Gastroesophageal sphincter (tissue), 4 donors: ENCODE data around the genes VENTX, ZNF511 and PRAP1.

- PRO-cap, result no peak
- RAMPAGE, long total RNA, 4 experiments, result no peak in any of the 4 experiments
Observed at GRCh38 chr10:132593394-132593885, 55.9 kb downstream of the INPP5A start.

GRCh38 chr10:132782156-132782408, 3.9 kb downstream of the NKX6-2 start:
- PRO-cap, result no peak
- RAMPAGE, long total RNA, 4 experiments, result no peak in any of the 4 experiments

DNA sequence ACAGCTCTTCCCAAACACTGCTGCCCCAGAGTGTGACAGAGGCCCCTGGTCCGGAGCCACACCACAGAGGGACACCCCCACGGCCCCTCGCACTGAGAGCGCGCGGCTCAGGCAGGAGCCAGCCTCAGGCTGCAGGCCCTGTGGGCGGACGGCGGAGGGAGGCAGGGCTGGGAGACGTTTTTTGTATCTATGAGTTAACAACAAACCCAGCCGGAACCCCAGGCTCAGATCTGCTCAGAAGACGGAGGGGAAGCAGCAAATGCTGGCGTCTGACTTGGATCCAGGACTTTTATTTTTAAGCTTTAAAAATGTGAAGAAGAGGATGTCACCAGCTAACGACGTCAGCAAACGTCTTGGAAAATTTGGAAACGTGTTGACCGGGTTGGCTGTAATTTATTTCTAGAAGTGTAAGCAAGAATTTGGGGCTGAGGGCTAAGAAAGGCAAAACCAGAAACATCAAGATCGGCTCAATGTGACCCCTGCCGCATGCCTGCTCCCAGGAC, 18.7 kb upstream of the CFAP46 start:
- PRO-cap, result no peak
- RAMPAGE, long total RNA, 4 experiments, result no peak in any of the 4 experiments

- PRO-cap, result no peak
- RAMPAGE, long total RNA, 4 experiments, result no peak in any of the 4 experiments
Observed at GRCh38 chr10:133022565-133023096, 65.1 kb upstream of the ADGRA1 start.

DNA sequence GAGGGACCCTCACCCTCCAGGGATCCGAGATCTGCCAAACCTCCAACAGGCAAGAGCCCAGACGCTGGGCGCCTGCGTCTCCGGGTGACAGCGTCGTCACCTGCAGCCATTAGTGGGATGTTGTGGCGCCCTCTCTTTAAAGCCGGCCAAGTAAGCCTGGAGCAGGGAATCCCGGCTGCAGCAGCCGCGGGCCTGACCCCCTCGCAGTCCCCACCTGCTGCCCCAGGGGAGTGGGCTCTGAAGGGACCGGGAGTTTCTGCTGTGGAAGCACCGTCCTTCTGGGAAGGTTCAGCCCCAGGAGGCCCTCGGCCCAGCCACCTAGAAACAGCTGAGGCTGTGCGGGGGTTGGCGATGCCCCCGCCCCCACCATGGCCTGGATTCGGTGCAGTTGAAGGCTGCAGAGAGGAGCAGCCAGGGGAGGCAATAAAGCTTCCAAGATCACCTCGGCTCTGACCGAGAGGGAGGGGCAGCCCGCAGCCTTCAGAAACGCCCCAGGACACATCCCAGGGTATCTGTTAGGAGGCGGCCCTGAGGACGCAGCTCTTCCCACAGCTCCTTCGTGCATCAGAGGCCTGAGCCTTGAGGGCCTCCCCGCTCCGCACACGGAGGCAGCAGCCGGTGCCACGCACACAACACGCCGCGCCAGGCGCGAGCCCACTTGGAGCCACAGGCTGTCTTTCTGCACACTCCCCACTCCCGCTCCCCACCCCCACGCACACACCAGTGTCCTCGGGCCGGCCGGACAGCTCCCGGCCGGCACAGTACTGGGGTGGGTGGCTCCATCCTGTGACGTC, 1.5 kb downstream of the KNDC1 start:
- PRO-cap, result no peak
- RAMPAGE, long total RNA, 4 experiments, result no peak in any of the 4 experiments

GRCh38 chr10:133162581-133162820, 2.5 kb downstream of the KNDC1 start:
- PRO-cap, result no peak
- RAMPAGE, long total RNA, 4 experiments, result no peak in any of the 4 experiments

DNA sequence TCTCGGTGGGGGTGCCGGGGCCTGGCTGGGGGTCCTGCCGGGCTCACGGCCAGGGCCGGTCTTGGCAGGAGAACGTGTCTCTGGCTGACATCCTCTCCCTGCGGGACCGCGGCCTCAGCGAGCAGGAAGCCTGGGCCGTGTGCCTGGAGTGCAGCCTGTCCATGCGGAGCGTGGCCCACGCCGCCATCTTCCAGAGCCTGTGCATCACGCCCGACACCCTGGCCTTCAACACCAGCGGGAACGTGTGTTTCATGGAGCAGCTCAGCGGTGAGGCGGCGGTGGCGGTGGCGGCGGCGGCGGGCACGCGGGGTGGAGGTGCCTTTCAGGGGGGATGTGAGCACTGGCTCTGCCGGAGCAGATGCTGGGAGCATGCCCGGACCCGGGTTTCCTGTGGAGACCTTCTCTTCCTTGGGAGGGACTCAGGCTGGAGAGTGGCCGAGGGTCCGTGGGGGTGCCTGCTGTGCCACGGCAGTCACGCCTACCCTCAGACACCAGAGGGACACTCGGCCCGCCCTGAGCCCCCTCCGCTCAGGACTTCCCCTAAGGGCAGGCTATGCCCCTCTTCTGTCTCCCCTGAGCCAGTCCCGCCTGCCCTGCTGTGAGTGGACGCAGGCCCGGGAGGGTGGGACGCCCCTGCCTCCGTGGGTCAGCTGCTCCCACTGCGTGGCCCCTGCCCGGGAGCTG, 7.4 kb downstream of the KNDC1 start:
- PRO-cap, result no peak
- RAMPAGE, long total RNA, 4 experiments, result no peak in any of the 4 experiments

DNA sequence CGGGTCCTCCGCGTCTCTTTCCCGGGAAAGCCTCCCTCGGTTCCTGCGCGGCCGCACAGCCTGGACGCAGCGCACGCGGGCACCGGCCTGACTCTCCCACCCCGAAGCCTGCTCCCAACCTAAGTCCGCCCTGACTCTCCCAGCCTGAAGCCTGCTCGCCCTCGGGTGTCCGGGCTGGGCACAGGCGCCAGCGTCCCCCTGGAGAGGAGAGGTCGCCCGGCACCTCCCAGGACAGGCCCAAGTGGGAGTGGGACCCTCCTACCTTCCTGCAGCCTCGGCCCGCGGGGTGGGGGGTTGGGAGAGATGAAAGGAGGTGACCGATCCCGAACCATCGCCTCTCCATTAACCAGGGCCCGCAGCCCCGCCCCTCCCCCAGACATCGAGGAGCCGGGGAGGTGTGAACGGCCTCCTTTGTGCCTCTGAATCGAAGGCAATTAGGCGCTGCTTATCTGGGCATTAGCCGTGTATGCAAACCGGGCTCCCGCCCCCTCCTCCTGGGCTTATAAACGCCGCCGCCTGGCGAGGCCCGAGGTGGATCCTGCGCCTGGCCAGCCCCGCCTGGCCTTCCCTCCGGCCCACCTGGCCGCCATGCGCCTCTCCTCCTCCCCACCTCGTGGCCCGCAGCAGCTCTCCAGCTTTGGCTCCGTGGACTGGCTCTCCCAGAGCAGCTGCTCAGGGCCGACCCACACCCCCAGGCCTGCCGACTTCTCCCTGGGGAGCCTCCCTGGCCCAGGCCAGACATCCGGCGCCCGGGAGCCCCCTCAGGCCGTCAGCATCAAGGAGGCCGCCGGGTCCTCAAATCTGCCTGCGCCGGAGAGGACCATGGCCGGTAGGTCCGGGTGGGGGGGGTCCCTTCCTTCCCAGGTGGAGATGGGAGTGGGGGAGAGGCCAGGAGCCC, at the start of gene VENTX:
Gene VENTX, plus strand, starts transcription at position 529 of the 898 bp plus-strand sequence.
- PRO-cap, result no peak
- RAMPAGE, long total RNA, 4 experiments, result no peak in any of the 4 experiments

- PRO-cap, result no peak
- RAMPAGE, long total RNA, 4 experiments, result no peak in any of the 4 experiments
Observed at GRCh38 chr10:133258673-133259810, 17.6 kb downstream of the ADAM8 start.

- PRO-cap, result bidirectional peak, plus-strand start at chr10:133261602, minus-strand start at chr10:133261508; unidirectional peak, minus-strand start at chr10:133261959
- RAMPAGE, long total RNA, 4 experiments, result no peak in any of the 4 experiments
Observed at GRCh38 chr10:133260796-133262051, 15.4 kb downstream of the ADAM8 start.

GRCh38 chr10:133292394-133292852, 15.8 kb upstream of the ADAM8 start:
- PRO-cap, result no peak
- RAMPAGE, long total RNA, 4 experiments, result no peak in any of the 4 experiments

DNA sequence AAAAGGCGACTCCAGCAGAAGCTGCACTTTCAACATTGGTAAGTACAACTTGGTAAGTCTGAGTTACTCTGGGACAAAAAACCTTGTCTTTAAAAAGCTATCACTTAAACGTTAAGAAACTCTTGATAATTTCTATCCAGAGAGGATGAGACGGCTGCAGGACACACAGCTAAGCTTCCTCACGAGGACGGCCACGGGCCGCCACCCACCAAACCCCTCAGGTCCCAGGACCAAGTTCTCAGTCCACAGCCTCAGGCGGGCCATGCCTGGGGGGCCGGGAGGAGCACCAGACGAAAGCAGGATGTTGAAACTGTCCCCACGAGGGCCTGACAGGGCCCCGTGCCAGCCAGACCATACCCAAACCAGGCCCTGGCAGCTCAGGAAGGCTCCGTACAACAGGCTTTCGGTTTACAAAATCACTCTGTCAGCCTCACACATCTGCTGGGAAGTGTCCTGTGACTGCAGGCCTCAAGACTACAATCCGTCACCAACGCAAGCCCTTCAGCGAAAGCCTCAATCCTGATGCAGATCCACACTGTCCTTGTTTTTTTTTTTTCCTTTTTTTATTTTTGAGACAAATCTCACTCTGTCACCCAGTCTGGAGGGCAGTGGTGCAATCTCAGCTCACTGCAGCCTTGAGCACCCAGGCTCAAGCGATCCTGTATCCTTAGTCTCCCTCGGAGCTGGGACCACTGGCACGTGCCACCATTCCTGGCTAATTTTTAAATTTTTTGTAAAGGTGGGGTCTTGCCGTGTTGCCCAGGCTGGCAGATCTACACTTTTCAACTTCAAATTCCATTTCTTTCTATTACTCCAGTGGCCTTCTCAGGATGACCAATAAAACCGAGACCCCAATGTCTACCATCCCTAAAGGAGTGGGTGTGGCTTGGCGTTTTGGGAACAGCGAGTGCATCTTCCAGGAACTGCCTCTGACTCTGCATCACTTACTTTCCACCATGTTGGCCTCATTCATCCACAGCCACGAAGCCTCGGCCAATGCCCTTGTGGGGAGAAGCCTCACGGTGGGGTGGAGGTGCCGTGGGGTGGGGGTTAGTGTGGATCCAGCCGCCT, 14.3 kb downstream of the TUBGCP2 start:
- PRO-cap, result no peak
- RAMPAGE, long total RNA, 4 experiments, result no peak in any of the 4 experiments

- PRO-cap, result no peak
- RAMPAGE, long total RNA, 4 experiments, result no peak in any of the 4 experiments
Observed at GRCh38 chr10:133300550-133301311, 7.9 kb downstream of the TUBGCP2 start.

- PRO-cap, result bidirectional peak, plus-strand start at chr10:133308885, minus-strand start at chr10:133308872; unidirectional peak, minus-strand start at chr10:133309153
- RAMPAGE, long total RNA, 4 experiments, result start-site peak on the minus strand in 2 of 4 experiments, at chr10:133308845-133308869 at its widest, 98 to 191 reads per replicate
Observed at GRCh38 chr10:133308722-133309583, at the start of gene ZNF511. ZNF511 (plus strand) TSS chr10:133308914.

DNA sequence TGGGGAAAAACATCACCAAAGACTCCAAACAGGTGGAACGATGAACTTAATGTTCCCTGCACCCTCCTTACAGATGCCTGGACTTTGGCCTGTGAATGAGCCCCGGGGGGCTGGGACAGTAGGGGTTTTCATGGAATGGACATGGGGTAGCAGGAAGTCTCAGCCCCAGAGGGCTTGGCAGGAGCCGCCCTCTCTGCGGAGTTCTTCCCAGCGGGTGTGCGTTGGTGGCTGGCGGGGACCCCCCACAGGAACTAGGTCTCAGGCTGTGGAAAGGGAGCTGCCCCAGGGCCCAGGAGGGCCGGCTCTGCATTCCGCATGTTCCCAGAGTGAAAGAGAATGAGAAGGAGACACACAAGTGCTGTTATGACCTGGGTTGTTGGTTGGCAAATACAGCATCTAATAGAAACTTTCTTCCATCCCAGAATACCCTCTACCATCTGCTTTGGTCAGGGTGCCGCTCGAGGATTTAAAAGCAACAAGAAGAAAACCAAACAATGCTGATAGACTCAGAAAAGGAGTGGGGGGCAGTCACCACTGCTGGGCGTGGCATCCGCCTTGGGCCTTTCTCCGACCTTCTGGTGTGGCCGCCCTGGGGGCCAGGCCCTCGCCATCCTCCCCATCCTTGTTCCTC, 3.8 kb downstream of the ZNF511 start:
- PRO-cap, result no peak
- RAMPAGE, long total RNA, 4 experiments, result no peak in any of the 4 experiments

DNA sequence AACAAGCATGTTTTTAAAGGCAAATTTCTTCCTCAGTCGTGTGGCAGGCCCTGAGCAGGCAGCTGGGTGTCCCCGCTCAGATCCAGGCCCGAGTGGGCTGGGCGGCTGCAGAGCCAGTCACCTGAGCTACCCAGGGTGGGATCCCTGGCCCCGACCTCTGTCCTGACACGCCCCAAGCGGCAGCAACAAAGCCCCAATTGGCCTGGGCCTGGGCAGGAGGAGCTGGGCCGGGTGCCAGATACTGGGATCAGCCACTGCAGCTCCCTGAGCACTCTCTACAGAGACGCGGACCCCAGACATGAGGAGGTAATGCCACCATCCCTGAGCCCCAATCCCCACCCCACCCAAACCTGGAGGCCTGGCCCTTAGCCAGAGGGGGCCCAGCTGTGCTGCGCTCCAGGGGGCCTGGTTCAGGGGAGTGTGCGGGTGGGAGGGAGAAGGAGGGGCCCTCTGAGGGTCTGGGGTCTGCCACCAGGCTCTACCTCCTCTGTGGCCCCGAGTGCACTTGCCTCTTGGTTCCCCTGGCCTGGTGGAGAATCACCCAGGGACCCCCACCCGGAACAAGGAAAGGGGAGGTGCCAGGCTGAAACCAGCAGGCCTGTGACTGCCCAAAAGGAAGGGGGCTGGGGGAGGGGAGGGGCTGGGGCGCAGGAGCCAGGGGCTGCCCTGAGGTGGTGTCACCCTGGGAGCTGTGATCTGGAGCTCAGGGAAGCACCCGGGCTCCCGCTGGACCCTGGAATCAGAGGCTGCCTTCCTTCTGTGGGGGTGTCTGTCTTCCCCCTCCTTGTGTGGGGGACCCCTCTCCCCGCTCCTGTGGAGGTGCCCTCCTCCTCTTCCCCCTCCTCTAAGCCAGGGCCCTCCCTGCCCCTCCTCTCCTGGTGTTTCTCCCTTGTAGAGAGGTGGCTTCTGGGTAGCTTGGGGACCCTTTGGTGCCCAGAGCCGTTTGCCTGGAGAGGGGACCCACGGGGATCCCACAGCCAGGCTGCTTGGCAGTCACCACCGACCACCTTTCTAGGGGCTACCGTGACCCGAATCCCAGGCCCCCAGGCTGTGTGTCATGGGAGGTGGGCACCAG, at the start of gene PRAP1:
Gene PRAP1, plus strand, starts transcription at position 254 of the 1,075 bp plus-strand sequence.
- PRO-cap, result no peak
- RAMPAGE, long total RNA, 4 experiments, result no peak in any of the 4 experiments

- PRO-cap, result no peak
- RAMPAGE, long total RNA, 4 experiments, result no peak in any of the 4 experiments
Observed at GRCh38 chr10:133359476-133360866, 2.2 kb upstream of the FUOM start.

GRCh38 chr10:133516177-133516395, 11.1 kb upstream of the CYP2E1 start:
- PRO-cap, result no peak
- RAMPAGE, long total RNA, 4 experiments, result no peak in any of the 4 experiments

DNA sequence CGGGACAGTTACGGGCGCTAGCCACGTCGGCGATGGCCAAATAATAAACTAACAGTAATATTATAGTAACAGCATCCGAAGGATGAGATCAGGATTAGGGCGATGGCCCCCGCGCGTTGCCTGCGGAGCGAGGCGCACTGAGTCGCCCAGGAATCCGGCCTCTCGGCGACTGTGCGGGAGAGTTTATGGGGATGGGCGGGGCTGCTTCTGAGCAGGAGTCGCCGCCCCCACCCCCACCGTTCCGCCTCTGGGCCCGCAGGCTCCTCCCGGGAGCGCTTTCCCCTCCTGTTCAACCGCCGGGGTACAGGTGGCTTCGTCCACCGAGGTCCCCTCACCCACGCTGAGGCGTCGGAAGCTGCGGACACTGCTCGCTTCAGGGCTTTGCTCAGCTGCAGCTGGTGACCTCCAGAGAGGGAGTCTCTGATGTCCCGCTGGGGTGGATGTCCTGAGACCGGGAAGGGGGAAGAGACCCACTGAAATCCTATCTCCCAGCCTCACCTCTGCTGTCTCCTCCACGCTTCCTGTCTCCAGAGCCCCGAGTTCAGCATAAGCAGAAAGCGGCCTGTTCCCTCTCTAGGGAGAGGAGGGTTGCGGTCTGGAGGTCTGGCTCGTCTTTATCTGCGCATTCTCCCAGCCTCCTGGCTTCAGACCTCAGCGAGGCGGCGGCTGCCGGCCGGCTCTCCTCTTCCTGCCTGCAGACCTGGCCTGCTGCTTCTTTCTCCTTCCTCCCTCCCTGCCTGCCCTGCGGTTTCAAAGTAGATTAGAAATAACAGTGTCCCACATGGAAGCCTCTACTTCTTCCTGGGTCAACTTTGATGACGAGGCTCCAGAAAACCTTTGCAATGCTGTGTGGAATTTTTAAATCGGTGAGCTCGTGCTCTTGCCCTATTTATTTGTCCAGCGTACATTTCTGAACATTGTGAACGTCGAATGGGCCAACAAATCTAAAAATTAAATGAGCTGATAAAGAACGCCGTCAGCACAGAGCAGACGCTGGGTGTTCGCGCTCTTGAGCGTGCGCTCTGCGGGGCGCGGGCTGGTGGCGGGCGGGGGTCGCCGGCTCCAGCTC, 1.9 kb downstream of the CYP2E1 start:
- PRO-cap, result no peak
- RAMPAGE, long total RNA, 4 experiments, result no peak in any of the 4 experiments